AG08470 (cell line): ENCODE data around the genes SLC17A9, EEF1A2 and PPDPF.

GRCh38 chr20:62513768-62513967, 37.9 kb upstream of the GATA5 start:
- RRBS: no CpG with 5 or more reads among the region's 2 CpGs

DNA sequence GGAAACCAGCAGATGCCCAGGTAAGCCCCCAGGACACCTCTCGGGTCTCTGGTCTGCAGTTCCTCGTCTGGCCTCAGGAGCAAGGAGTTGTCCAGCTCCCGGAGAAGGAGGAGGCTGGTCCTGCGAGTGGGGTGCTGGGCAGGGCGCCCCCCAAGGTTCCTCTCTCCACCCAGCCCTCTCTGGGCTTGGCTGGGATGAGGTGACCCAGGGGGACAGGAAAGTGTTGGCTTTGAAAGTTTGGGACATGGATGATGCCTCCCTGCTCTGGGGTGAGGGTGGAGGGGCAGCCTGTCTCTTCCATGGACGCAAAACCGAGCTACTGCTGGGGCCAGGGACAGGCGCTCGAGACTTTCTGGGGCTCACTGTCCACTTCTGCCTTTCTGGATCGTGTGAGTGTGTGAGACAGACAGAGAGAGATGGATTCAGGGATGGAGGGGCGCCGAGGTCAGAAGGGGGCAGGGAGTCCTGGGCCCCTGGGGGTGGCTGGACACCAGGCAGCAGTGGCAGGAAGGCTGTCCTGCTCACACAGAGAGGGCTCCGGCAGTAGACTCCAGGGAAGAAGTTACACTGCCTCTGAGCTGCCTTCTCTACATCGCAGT, 78.0 kb upstream of the GATA5 start:
- RRBS: 52% methylated on average over 2 of the region's 14 CpGs

DNA sequence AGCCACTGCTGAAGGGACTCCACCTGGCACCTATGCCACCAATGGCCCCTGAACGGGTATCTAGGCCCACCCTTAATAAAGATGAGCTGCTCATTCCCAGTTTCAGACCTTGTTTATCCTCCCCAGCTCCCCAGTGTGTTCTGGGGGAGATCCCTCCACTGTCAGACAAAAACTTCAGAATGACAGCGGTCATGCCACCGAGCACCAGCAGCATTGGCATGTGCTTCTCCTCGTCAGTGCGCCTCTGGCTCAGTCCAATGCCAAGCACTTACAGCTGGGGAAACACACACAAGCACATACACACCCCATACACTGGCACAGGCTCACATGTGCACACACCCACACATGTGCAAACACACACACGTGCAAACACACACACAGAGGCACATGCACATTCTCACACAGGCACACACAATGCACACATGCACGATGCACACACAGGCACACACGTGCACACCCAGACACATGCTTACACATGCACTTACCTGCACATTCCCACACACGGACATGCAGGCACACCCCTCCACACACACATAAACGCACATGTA, 71.6 kb upstream of the SLCO4A1 start:
- RRBS: no CpG with 5 or more reads among the region's 10 CpGs

GRCh38 chr20:62623164-62624387, 18.7 kb upstream of the SLCO4A1 start:
- RRBS: no CpG with 5 or more reads among the region's 39 CpGs

DNA sequence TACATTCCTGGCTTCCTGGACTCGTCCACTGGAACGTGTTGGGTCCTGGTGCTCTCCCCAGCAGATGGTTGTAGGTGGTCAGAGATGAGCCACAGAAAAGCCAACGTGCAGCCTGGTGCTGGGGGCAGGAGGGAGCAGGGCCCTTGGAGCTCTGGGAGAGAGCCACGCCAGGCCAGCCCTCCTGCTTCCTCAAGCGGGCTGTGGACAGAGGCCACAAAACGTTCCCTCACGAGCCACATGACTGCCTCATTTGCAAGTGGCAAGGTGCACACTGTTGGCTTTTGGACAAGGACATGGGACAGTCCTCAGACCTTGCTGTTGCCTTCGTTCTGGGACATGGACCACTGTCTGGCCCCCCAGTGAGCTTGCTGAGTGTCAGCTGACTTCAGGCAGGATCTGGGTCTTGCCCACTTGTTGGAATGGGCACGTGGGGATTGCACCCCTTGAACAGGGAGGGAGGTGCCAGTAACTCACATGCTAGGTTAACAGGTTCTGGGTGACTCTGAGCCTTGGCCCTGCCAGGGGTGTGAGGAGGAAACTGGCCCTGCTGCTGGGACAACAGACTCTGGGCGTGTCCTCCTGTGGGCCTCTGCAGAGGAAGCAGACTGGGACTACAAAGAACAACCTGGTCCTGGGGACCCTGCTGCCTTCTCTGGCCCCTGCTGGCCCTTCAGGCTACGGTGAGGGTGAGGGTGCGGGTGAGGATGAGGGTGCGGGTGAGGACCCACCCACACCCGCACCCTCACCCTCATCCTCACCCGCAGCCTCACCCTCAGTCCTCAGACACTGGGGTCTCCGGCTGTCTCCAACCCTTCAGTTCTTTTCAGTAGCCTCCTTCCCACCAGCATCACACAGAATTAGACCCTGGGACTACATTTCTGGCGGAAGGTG, 2.7 kb downstream of the SLCO4A1 start:
- RRBS: no CpG with 5 or more reads among the region's 17 CpGs

GRCh38 chr20:62909460-62910430, 16.6 kb downstream of the DIDO1 start:
- RRBS: no CpG with 5 or more reads among the region's 22 CpGs

DNA sequence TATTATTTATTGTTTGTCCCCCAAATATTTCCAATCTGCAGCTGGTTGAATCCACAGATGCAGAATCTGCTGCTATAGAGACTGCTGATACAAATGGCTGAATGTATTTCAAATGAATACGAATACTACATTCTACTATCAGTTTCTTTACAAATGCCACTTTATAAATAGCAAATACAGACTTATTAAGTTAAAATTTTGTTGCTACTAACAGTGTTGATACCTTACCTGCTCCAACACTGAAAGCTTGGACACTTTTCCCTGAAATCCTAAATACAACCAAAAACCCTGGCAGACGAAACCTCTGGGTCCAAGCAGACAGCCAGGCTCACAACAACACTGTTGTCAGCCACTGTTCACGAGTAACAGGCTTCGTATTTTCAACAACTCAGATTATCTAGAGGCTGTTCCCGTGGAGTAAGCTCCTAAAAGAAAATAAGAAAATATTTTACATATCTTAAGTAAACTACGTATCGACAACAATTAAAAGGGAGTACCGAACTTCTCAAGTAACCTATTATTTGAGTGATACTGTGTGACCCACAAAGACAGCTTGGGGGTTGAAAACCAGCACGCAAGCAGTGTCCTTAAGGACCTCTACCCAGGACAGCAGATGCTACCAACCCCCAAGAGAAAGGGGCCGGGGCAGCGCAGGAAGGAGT, 12.2 kb downstream of the DIDO1 start:
- RRBS: no CpG with 5 or more reads among the region's 11 CpGs

- RRBS: no CpG with 5 or more reads among the region's 20 CpGs
Observed at GRCh38 chr20:62936770-62937228, 1.1 kb upstream of the GID8 start.

GRCh38 chr20:62952296-62953172, at the start of gene SLC17A9:
Gene SLC17A9 (plus strand): TSS chr20:62952709.
- RRBS: 6% methylated on average over 6 of the region's 41 CpGs

- RRBS: 11% methylated on average over 12 of the region's 34 CpGs
Observed at GRCh38 chr20:63025384-63026186, 18.8 kb upstream of the BHLHE23 start.

- RRBS: no CpG with 5 or more reads among the region's 11 CpGs
Observed at GRCh38 chr20:63272037-63272277, 656 bp upstream of the ARFGAP1 start.

DNA sequence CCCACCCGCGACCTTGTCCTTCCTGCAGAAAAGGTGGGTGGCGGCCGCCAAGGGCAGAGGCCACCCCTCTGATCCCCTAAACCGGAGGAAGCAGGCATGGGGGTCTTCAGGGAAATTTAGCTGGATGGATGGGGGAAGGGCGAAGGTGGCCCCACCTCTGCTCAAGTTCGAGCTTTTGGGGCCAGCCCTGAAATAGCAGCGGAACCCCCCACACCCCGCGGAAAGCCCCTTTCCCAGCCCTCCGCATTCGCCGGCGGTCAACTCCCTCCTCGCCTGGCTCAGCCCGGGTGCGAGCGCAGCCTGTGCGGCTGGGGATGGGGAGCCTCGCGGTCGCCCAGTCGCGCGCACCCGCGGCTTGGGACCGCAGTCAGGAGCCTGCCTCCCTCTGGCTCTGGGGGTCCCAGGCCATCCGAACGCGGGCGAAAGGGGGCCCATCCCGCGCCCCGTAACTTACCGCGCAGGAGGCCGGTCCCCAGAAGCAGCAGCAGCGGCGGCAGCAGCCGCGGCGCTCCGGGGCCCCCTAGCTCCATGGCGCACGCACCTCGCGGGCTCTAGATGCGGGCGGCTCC, 429 bp downstream of the CHRNA4 start:
- RRBS: 8% methylated on average over 10 of the region's 50 CpGs

- RRBS: no CpG with 5 or more reads among the region's 16 CpGs
Observed at GRCh38 chr20:63380606-63381018, 19.5 kb upstream of the CHRNA4 start.

- RRBS: 3% methylated on average over 30 of the region's 110 CpGs
Observed at GRCh38 chr20:63498838-63499607, at the start of gene EEF1A2. Gene EEF1A2 (minus strand): TSS chr20:63499083.

DNA sequence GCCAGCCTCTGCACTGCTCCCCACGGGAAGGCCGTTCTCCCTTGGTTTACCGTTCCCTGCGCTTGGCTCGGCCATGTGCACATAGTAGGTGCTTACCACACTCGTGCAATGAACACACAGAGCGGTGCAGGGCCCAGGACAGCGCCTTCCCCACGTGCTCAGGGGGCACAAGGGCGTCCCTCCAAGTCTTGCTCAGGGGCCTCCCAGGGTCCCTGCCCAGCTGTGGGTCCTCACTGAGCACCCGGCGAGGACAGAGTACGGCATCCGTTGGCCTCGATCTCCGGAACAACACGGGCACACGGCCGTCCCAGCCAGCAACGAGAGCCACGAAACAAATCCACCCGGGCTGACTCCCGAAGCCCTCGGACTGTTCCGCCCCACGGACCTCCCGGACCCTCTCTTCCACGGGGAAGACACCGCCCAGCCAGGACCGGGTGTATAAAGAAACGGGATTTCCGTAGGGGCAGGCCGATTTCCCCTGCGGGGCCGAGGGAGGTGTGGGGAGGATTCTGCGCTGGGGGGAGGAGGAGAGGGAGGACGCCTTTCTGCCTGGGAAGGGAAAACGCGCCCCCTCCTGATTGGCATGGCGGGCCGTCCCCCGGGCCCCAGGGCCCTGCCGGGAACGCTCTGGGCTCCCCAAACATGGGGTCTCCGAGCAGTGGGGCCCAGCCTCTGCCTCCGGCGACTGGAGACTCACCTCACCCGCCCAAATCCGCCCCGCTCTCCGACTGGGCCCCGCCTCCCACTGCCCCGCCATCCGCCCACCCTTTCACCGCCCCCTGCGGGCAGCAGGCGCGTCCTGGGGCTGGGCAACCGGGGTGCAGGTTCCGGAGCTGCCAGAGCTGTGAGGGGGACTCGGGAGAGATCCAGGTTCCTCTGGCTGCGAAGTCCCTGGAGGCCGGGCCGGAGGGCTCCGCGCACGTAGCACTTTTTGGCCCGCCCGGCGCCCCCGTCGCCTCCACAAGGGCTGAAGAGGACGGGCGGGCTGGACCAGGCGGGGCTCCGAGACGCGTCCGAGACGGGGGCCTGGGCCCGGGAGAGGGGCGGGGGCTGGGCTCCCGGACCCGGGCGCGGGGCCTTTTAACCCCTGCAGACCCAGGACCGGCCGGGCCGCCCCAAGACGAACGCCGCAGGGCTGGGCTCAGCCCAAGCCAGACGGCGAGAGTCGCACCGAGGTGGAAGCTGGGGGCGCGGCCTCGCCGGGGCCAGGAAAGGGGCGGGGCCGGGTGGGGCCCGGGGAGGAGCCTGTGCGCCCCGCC, 685 bp upstream of the PPDPF start:
- RRBS: 2% methylated on average over 41 of the region's 105 CpGs

DNA sequence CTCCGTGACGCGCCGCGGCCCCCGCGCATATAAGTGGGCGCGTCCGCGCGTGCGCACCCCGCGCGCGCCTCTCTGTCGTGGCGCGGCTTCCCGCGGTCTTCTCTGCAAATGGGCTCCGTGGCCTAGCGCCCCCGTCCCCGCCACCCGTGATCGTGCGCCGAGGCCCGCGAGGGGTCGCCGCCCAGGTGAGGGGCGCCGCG, at the start of gene PPDPF:
Gene PPDPF, plus strand, starts transcription at position 56 of the 200 bp plus-strand sequence.
- RRBS: no CpG with 5 or more reads among the region's 37 CpGs

DNA sequence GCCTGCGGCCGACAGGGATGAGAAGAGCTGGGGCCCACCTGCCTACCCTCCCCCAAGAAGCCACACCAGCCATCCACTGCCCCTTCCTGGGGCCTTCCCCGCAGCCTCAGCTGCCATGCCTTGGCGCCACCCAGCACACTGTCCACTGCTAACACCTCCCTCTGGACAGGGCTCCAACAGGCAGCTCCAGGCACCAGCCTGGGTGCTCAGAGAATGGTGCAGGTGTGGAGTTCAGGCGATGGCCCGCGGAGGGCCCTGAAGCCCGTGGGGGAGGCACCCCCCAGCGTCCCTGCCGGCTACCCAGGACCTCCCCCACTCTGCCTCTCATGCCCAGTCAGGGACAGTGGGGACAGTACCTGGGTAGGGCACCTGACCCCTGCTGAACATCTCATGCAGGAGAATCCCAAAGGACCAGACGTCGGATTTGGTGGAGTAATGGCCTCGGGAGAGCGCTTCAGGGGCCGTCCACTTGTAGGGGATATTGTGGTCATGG, 7.4 kb downstream of the PTK6 start:
- RRBS: no CpG with 5 or more reads among the region's 15 CpGs

DNA sequence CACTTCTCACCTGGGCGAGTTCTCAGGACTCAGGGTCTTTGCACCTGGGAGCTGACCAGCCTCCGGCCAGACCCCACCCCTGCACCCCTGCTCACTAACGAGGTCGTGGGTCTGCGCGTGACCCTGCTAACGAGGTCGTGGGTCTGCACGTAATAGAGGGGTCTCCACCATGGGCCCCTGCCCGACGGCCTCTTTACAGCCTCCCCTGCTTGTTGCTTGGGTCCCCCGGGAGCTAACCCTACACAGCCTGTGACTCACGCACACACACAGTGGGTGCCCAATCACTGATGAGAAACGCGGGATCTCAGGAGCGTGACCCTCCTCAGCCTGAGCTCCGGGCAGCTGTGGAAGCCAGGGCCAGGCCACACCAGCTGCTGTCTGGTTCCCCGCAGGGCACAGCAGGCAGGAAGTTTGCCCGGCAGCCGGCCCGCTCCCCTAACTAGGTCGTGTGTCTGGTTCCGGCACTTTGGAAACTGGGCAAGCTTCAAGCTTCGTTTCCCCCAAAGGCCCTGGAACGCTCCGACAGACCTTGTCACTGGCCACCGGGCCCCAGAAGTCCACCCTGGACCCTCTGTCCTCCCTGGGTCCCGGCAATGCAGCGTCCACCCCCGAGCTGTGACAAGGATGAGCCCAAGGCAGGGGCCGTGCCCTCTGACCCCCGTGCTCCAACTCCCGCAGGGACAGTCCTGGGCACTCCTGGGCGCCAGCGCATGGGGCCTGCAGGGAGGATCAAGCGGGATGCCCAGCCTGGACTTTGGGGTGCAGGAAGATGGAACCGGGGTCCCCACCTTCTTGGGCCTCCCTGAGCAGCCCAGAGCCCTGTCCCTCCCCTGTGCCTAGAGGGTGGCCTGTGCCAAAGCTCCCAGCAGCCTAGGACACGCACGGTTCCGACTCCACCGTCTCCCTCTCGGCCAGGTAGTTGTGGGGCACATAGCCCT, 705 bp downstream of the PTK6 start:
- RRBS: 37% methylated on average over 12 of the region's 42 CpGs

DNA sequence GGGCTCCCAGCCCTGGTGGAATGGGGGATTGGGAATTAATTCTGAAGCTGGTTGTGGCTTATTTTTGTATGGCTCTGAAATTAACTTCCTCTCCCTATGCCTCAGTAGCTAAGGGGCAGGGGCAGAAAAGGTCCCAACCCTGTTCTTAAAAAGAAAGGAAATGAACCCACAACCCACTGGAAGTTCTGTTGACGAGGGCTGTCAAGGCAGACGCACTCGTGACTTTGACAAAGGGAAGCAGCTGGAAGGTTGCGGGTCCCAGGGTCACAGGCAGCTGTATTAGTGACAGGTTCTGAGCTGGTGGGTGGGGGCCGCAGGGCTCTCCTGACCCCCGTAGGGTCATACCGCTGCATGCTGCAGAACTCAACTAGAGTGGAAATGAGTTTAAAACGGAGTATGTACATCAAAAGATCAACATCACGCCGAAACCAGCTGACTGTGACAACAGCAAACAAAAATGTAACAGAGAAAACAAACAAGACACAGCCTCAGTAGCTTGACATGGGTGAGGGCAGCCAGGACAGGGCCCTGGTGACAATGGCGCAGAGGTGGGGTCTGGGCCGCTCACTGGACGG, 14.1 kb upstream of the HELZ2 start:
- RRBS: no CpG with 5 or more reads among the region's 13 CpGs

- RRBS: 5% methylated on average over 45 of the region's 94 CpGs
Observed at GRCh38 chr20:63652043-63652956, 924 bp downstream of the STMN3 start.